Left ventricle myocardium (tissue), 1 donor: ENCODE measurements around the genes POTEH, IL17RA and TUBA8.

DNA sequence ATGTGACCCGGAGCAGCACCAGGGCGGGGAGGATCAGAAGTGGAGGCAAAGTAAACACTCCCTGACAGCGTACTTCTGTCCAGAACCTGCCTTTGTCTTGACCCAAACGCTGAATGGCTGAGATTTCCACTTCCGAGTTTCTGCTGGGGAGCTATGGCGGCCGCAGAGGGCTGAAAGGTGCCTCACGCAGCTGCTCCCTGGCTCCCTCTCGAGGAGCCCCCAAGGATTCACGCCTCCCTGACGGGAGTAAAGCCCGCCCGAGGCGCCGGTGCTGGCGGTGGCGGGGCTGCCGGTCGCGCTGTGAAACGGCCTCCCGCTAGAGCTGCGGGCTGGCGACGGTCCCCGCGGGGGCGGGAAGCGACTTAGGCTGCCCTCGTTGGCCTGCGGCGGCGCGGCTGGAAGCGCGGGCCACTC is 4566.6 kb upstream of the OR11H1 start:
- PRO-cap = no peak

GRCh38 chr22:15689721-15690108 is at the start of gene POTEH:
Gene POTEH, plus strand, starts transcription at chr22:15690026.
- PRO-cap = no peak

DNA sequence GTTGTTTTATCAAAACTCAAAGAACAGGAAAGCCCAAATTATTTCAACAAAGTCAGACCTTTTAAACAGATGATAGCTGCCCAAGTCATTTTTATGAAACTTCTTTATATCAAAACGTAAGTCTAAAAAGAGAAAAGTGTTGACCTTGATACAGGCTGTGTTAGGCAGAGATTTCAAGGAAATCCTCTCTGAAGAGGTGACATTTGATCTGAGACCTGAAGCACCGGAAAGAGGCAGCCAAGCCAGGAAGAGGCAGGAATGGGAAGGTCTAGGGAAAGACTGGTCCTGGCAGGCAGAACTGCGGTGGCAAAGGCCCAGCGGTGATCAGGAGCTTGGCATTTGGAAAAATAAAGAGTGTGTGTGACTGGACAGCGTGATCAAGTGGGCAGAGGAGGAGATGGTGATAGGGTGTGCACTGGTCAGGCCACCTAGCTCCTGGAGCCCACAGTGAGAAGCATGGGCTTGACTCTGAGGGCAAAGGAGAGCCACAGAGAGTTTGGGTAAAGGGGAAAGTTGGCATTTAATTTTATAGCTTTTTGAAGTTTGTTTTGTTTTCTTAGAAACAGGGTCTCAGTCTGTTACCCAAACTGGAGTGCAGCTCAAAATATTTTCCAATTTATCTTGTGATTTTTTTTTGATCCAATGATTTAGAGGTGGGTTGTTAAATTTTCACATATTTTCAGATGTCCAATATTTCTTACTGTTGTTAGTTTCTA is 27.3 kb upstream of the GAB4 start:
- PRO-cap = no peak

DNA sequence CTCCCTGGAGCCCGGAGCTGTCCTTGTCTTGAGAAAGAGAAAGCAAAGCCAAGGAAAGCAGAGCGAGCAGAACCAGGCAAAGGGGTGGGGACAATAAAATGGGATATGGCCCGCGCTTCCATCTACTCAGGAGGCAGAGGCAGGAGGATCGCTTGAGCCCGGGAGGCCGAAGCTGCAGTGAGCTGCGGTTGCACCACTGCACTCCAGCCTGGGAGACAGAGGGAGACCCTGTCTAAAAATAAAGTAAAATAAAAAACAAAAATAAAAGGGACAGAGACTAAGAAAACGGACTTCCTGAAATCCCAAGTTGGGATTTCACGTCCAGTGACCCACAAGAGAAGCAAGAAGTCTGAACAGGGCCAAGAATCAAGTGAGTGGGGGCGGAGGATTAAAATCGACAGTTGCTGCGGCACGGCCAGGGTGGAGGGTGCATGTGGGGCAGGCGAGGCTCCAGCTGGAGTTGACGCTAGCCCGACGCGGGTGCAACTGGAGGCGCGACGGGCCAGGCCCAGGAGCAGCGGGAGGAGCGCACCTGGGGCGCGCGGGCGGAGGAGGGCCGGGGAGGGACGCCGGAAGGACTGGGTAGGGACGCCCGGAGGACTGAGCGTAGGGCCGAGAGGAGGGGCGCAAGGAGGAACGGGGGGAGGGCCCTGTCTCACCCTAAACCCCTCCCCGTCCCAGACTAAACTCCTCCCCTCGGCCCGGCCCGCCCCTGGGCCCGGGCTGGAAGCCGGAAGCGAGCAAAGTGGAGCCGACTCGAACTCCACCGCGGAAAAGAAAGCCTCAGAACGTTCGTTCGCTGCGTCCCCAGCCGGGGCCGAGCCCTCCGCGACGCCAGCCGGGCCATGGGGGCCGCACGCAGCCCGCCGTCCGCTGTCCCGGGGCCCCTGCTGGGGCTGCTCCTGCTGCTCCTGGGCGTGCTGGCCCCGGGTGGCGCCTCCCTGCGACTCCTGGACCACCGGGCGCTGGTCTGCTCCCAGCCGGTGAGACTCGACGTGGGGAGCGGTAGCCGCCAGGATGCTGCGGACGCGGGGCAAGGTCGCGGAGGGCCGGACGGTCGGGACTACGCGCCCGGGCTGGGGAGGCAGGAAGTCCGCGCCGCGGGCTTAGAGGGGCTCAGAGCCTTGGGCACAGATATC is at the start of gene IL17RA:
Gene IL17RA, plus strand, starts transcription at position 754 of the 1,139 bp plus-strand sequence.
- PRO-cap = bidirectional peak, plus-strand start at position 797 of the sequence, minus-strand start at position 580 of the sequence

DNA sequence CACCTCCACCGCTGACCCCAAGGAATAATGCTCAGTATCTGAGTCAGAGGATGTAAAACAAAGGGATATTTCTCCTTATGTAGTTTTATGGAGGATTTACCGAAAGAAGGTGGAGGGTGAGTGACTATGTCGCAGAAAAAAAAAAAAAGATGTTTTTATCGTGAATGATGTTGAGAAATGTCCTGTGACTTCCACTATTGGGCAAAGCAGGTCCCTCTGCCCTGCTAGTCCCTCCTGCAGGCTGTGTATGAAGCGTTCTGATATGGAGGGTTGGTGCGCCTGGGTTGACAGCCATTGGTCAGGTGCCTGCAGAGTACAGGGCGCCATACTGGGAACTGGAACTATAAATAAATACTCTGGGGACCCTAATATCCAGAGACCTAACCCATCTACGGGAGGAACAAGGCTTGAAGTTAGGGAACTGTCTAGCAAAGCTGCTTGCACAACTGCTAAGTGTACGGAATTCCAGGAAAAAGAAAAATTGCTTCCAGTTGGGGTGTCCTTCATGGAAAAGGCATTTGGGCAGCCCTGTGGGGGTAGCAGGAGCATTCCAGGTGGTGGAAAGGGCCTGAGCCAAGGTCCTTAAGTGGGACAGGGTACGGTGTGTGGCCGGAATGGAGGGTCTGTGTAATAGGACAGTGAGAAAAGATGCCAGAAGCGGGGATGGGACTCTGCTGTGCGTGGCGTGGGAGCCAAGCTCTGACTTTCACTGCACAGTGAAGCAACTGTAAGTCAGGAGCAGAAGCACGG is 1.6 kb downstream of the IL17RA start:
- PRO-cap = no peak

DNA sequence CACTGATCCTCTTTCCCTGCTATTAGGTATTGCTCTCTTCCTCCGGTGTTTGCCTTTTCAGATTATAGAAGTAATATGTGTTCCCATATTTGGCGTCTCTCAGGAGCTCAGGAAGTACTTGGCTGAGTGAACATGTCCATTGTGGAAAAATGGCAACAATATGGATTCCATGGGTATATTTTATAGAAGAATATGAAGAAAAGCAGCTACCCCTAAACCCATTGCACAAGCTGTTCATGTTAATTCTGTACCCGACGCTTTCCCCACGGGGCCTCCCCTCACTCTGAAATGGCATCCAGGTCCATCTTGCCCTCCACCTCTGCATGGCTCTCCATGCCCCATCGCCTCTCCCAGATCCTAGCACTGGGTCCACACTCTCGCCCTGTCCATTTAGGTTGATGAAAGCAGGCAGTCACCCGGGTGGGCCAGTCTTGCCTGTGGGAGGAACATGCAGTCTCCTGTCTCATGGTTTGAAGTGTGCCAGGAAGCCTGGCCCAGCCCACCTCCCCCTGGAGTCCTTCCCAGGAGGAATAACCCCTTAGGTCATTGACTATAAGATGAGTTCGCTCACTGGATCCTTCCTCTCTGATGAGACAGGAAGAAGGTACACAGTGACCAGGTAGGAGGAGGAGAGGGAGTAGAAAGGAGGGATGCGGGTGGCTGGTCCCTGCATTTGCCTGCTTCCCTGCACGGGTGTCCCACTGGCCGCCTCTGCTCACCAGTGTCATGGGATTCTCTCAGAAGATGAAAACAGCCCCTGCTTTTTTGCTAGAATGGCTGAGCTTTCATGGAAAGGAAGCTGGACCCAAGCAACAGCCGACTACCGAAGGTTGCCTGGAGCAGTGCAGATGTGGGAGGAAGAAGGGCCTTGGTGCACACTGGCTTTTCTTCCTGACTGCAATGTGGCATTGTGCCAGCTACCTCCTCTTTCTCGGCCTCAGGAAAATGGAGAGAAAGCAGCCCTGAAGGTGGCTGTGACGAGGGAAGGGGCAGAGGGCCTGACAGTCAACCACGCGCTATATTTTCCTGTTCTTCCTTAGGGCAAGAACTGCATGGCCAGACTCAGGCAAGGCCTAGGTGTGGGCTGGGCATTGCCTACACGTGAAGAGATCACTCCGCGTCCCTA is 6.8 kb downstream of the TMEM121B start:
- PRO-cap = no peak

DNA sequence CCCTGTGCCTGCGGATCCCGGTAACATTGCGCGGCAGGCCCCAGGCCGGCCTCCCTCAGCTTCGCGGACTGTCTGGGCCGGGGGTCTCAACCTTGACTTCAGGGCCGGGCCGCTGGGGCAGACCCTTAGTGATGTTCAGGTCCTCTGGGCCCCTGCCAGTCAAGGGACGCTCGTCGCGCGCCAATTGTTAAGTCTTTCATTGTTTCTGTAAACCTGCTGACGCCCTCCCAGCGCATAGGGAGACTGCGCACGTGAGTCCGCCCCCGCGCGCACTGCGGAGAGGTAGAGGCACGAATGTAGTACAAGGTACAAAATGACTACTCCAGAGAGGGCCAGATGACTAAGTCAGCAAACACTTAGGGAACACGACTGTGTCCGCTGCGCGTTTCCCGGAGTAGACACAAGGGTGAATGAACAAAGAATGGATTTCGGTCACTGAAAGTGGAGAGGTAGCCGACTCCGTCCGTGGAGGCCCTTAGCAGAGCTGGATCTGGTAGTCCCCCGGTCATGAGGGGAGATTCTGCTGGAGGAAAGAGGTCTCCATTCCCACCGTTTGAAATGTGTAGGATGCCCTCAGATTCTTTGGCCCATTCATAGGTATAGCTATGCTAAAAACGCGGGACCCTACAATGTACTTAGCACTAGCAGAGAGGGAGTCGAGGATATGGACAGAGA is 592 bp upstream of the HDHD5 start:
- PRO-cap = no peak

GRCh38 chr22:17198421-17199078 is 20.7 kb downstream of the ADA2 start:
- PRO-cap = bidirectional peak, plus-strand start at chr22:17198876, minus-strand start at chr22:17198789

- PRO-cap = bidirectional peak, plus-strand start at chr22:17264729, minus-strand start at chr22:17264510
These were observed 45.3 kb upstream of the ADA2 start for GRCh38 chr22:17264310-17265165.

- PRO-cap = no peak
These were observed 47.1 kb upstream of the ADA2 start for GRCh38 chr22:17266042-17267040.

DNA sequence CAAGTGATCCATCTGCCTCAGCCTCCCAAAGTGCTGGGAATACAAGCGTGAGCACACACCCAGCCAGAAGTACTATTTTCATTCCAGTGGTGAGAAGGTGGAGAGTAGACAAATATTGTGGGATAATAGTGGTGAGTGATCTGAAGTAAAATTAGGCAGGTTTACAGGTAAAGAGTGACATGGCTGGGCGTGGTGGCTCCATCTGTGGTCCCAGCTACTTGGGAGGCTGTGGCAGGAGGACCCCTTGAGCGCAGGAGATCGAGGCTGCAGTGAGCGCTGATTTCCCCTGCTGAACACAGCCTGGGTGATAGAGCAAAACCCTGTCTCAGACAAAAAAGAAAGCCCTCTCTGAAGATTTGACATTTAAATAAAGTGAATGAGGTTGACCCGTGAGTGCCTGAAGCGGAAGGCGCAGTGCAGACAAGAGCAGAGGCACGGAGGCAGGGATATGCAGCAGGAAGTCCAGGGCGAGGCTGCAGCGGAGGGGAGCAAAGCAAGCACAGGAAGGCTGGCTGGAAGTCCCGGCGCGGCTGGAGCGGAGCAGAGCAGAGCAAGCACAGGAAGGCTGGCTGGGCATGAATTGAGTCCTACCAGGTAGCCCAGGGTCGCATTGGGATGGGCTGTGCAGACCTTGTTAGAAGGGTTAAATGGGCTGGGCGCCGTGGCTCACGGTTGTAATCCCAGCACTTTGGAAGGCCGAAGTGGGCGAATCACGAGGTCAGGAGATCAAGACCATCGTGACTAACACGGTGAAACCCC is 34.4 kb upstream of the SLC25A18 start:
- PRO-cap = no peak

DNA sequence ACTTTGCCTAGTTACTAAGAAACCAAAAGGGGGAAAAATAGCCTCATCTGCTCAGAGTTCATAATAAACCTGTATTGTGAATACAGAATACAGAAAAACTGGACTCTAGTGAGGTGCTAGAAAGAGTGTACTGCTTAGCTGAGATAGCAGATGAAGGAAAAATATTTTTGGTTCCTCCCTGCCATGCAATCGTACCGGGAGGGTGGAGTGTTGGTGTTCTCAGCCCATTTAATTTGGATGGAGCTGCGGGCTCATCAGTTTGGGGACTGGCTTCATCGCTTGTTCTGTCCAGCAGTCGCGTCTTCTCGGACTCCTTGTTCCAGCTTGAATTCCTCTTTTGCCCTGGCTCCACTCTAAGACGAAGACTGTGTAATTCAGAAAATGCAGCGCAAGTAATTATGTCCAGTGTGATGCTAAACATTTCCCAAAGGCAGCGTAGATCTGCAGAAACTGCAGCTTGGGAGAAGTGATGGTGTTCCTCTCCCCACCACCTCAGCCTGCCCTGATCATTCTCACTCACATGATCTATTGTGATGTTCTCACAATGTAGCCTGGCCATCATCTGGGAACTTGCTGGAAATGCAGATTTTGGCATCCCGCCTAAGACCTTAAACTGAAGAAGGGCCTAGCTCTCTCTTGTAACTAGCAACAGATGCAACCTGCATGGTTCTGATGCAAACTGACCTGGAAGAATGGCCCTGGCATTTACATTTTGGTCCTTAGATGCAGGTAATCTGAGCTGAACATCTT is 626 bp downstream of the SLC25A18 start:
- PRO-cap = unidirectional peak, plus-strand start at position 257 of the sequence; unidirectional peak, minus-strand start at position 504 of the sequence

- PRO-cap = bidirectional peak, plus-strand start at chr22:17570377, minus-strand start at chr22:17570343
These were observed 6.9 kb downstream of the SLC25A18 start for GRCh38 chr22:17570185-17570553.

GRCh38 chr22:17786303-17787325 is 12.3 kb upstream of the BID start:
- PRO-cap = bidirectional peak, plus-strand start at chr22:17786900, minus-strand start at chr22:17786695; bidirectional peak, plus-strand start at chr22:17787125, minus-strand start at chr22:17787037

DNA sequence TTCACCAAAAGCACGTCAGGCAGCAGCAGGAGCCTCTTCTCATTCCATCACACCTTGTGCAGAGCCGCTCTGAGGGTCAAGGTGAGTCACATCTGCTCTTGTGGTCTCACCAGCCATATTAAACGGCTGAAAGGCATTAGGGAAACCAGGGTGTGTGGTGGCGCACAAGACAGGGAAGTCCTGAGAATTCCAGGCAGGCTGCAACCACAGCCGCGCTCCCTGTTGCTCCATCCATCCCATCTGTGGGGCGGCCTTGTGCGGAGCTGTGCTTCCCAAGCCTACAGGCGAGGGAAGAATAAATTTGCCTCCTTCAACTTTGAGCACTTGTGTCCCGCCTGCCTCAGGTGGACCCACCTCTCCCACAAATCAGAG is 38.9 kb upstream of the BID start:
- PRO-cap = no peak

- PRO-cap = no peak
These were observed 112.9 kb upstream of the BID start for GRCh38 chr22:17887021-17887753.

DNA sequence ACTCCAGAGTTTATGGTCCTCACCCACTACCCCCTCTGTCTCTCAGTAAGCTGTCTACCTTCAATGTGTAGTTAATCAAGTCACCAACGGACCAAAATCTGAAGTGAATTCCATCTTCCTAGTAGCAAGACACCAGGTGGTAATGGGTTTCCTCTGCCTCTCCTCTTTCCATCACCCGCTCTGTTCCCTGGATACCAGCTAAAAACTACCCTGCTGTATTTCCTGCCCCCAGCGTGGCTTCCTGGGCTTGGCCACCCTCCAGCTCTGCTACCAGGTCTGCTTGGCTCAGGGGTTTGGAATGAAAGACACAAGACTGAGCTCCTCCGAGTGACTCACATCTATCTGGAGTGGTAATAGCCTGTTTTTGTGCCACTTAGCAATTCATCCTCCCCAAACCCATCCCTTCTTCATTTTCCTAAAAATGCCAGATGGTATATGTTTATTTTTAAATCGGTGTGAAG is 7.3 kb upstream of the MICAL3 start:
- PRO-cap = no peak

GRCh38 chr22:18061031-18061935 is 16.5 kb upstream of the PEX26 start:
- PRO-cap = no peak

DNA sequence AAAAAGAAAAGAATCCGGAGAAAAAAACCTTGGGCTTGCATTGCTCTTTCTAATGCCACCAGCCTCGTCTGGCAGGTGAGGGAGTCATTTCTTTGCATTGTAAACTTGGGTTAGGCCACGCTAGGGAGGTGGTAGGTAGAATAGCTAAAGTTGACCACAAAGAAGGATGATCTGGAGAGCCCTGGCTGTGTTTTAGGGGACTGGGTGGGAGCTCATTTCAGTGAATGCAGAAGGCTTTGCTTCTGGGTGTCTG is 1.3 kb downstream of the PEX26 start:
- PRO-cap = no peak

DNA sequence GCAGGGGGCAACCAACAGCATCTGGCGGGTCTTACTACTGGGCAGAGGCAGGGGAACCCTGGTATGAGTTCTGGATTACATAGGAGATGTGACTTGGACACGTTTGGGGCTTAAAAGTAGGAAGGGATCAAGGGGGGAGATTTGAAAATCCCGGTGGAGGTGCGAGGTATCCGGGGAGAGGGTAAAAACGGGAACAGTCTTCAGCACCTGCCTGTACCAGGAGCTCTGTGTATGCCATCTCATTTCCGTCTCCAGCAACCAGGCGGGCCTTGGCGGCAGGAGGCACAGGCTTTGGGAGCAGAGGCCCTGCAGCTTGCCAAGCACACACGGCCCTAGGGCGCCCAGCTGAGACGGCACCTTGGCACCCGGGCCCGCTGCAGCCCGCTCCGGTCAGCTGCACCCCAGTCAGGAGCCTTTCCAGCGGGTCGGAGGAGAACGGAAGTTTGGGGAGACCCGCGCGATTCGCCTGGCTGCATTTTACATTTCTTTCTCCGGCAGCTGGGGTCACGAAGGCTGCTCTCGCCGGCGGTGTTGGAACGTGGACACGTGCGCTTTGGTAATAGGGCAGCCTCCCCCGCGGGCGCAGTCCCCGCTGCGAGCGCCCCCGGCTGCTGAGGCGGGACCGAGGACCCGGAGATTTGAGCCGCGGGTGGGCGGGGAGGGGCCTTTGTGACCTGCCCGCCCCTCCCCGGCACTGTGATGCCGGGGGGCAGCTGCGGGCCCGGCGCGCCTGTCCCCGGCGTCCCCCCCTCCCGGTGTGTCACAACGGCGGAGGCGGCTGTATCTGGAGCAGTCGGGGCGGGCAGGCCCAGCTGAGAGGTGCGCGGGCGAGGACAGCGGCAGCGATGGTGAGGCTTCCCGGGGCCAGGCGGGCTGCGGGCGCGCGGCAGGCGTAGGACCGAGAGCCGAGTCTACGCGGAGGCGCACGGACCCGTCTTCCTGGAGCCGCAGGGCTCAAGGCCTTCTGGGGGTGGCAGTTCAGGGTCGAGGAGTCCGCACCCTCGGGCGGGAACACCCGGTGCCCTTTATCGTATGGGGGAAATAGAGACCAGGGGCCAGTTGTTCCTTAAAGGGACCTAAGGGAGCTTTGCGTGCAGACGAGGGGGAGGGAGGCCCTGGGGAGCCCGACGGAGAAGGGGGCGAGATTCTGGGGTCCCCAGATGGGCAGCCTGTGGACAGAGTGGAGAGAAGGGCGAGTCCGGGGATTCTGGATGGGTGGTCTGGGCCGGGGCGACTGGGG is at the start of gene TUBA8:
Gene TUBA8, plus strand, starts transcription at position 789 of the 1,240 bp plus-strand sequence.
- PRO-cap = unidirectional peak, plus-strand start at position 323 of the sequence; bidirectional peak, plus-strand start at position 792 of the sequence, minus-strand start at position 613 of the sequence